Measurements from ENCODE around the genes STEAP3 and SCTR.

DNA sequence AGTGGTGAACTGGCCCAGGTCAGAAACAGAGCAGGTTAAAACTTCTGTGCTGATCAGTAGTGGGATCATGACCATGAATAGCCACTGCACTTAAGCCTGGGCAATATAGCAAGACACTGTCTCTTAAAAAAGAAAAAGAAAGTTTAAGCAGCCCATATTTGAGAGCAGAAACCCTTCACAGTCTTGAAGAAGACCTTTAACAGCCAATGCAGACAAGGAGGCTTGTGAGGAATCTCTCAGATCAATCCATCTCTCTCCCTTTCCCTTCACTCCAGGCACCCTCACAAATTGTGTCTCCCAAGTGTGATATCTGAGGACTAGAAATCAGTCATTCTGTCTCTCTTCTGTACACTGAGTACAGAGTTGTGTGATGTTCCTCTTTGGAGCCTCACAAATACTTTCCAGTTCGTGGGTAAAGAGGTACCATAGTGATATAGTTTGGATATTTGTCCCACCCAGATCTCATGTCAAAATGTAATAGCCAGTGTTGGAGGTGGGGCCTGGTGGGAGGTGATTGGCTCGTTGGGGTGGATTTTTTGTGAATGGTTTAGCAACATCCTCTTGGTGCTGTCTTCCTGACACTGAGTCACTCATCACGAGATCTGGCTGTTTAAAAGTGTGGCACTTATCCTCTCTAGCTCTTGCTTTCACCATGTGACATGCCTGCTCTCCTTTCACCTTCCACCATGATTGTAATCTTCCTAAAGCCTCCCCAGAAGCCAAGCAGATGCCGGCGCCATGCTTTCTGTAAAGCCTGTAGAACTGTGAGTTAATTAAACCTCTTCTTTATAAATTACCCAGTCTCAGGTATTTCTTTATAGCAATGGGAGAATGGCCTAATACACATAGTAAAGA, 2.9 kb upstream of the CCDC93 start:
- PRO-cap: no peak

- PRO-cap: no peak
Observed at GRCh38 chr2:118146193-118147075, 58.2 kb downstream of the INSIG2 start.

DNA sequence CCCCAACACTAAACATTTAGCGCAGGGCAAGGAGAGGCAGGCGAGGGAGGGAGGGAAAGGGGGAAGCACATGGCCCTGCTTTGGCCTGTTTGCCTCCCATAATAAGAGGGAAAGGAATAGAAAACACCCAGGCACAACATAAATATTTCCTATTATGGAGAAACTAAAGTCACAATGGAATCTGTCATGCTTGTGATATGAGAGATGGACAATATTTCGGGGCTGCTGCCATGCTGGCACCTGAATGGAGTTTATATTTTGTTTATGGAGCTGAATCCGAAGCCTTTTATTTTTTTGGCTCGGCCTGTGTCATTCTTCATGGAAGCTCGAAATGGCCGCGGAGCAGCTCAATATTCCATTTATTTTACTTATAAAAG, 221.2 kb downstream of the INSIG2 start:
- PRO-cap: no peak

GRCh38 chr2:118970577-118971326, 28.8 kb downstream of the MARCO start:
- PRO-cap: no peak

DNA sequence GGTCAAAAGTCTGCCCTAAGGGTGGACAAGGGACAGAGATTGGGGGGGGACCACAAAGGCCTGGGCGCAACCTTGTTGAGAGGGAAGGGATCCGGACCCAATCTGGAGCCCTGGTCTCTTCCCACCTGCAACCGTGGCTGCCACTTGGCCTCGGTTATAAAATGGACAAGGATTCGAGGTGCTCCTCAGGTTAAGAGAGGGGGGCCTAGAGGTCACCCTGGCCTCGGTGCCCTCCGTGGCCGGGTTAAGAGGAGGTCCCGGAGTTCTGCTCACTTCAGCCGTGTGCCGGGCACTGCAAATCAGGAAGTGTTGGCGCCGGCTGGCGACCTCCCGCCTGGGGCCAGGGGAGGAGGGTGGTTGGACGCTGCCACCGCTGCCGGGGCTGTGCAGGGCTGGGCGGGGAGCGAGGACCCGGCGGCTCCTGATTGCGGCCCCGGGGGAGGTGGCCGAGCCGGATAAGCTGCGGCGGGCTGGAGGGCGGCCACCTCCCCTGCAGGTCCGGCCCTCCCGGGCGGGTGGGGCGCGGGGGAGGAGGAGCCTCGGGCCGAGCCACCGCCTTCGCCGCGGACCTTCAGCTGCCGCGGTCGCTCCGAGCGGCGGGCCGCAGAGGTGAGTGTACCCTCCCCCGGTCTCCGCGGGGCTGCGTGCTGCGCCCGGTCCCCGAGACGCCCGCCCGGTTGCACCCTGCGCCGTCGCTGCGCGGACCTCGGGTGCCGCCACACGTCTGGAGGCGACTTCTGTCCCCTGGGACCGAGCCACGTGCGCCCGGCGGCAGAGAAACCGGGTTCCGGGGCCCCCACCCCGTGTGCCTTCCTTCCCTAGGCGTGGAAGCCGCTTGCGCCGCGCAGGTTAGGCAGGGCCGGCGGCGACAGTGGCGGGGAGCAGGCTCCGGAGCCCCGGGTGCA, at the start of gene STEAP3:
Gene STEAP3 (plus strand): TSS at position 555 of the 905 bp plus-strand sequence.
- PRO-cap: bidirectional peak, plus-strand start at position 563 of the sequence, minus-strand start at position 302 of the sequence

DNA sequence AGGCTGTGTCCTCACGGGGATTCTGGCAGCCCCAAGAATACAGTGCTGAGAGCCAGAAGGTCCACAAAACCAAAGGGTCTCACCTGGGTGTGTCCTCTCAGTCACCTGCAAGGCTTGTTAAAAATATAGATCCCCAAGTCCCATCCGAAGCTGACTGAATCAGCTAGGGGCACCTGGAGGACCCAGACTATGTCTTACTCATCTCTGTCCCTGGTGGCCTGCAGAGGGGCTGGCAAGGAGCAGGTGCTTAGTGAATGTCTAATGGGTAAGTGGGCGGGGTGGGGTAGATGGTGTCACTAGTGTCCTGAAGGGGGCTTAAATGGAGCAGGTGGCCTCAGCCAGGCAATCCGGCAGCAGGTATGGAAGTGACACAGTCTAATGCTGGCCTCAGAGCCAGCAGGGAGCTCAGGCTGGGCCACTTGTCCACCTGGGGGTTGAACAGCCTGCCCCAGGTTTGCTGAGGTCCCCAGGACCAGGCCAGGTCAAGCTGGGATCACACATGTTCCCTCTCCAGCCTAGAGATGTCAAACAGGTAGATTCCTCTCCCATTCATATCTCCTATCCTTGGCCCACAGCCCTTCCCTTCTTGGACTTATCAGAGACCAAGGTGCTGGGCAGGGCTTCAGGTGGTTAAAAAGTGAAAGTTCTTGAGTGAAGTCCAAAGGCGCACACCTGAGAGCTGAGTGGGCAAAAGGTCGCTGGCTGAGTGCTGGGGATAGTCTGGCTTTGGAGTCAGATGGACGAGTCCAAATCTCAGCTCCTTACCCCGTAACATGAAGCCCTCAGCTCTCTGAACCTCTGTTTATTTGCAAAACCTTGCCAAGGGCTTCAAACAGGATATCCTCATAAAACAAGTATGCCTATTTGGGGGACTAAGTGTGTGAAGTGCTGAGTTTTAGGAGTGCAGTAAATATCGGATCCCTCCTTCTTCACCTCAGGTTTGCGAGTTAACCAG, 1.7 kb downstream of the STEAP3 start:
- PRO-cap: no peak

DNA sequence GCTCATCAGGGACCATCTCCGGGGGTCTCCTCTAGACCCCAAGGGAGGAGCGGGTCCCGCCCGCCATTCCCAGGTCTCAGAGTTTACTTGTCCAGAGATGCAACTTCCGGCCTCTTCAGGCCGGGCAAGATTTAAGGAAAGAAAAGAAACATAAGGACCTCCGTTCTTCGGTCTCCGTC, 240 bp downstream of the C2orf76 start:
- PRO-cap: no peak

DNA sequence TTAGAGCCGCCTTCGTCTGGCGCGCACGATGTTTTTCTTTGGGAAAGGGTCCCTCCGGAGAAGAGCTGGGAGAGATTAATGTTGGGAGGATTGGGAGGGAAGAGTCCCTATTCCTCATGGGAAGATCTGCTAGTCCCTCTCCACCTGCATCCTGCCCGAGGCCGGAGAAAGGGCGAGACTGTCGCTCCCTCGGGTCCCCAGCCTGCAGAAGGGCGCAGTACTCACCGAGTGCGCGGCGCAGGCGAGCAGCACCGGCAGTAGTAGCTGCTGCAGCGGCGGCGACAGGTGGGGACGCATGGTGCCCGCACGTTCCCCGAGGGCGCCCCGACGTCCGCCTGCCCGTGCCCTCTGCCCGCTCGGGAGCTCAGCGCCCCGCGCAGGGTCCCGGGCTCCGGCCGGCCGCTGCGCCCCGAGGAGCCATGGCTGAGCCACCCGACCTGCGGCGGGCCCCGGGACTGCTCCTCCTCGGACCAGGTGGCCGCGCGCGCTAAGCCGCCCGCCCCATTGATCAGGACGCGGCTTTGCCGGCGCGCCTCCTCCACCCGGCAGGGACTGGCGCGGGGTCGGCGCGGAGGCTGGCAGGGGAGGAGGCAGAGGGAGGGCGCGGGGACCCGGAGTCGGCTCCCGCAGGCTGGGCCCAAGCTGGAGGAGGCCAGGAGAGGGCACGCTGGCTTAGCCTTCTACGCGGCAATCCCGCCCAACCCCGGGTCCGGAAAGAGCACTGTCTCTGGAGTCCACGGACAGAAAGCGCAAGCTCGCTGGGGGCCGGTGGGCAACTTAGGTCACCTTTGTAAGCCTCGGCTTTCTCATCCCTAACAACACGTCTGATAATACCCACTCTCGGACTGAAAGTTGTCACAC, at the start of gene SCTR:
Gene SCTR (minus strand): TSS at position 554 of the 861 bp plus-strand sequence.
- PRO-cap: no peak

DNA sequence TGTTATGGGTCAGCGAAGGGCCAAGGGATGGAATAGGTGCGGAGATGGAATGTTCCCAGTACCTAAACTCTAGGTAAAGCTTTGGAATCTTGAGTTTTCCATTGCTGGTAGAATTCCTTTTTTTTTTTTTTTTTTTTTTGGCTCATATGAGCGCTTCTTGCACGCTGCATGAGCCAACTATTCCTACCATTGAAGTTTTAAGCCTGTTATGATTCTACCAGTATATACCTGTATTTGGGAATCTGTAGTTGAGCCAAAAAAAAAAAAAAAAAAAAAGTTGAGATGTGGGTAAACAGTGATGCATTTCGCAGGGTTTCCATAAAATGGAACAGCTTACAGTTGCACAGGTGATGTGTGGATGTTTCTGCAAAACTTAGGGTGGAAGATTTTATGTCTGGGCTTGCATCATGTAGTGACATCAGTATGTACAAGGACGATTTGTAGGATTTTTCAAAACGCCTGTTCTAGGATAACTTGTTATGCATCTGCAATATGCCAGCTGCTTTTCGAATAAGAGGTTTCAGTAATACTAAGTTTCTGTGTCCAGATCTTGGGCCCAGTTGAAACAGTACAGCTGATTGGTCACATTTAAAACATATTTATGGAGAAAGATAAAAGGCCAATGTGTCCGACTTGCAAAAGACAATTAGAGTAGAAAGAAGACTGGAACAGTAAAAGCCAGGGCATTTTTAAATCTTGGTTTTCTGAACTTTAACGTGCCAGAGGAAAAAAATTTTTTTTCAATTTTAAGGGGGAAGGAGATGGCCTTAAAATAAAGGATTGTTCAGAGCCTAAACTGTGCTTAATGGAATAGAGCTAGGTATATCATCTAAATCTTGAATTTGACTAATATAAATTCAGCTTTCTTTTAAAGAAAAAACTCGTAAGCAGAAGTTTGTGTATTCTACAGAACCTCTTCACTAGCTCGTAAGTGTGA, 1.2 kb downstream of the PTPN4 start:
- PRO-cap: no peak

DNA sequence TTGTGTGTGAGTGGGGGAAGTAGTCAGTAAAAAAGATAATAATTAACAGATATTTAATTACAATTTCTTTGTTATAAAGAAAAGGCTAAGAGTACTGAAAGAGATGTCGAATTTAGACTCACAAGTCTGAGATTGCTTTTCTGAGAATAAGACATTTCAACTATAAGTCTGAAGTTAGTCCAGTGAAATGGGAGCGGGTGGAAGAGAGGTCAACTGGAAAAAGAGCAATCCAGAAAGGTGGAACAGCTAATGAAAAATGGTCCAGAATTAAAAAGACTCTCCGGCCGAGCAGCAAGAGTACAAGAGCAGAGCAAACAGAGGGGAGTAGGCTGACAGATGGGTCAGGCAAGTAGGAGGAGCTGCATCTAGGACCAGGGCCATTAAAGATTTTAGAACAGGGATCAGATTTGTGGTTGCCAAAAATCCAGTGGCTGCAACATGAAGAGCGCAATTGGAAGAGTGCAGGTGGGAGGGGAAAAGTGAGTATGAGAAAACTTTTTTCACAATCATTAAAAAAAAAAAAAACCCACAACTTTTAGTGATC, 1.7 kb downstream of the EPB41L5 start:
- PRO-cap: no peak

DNA sequence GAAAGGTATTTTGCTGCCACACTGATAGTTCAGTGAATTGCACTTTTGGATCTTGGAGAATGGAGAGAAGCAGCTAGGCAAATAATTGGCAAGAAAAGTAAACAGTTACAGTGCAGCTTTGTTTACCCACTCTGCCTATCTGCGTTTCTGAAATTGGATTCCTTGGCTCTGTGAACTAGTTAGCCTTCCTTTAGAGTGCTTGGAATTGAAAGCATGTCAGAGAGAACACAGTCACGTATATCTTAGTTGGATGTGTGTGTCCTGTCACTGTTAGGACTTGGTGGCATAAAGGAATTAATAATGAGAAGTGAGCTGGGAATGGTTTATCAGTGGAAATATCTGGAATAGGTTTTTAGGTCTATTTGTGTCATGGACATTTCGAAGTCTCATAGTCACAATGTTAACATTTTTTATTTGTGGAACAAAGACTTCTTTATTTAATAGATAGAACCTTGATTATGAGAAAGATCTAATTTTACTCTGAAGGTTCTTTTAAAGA, 54.4 kb downstream of the EPB41L5 start:
- PRO-cap: no peak

DNA sequence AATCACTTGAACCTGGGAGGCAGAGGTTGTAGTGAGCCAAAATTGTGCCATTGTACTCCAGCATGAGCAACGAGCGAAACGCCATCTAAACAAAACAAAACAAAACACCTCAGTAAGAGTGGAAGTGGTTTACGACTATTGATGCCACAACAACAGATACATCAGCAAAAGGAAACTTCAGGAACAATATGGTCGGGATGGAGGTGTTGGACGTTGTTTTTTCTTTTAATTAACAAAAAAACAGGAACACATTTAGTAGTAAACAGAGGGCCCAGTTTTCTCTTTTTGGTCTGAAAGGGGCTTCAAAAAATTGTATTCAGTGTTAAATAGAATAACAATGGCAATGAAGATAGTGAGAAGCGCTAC, 9.8 kb upstream of the TMEM185B start:
- PRO-cap: no peak

DNA sequence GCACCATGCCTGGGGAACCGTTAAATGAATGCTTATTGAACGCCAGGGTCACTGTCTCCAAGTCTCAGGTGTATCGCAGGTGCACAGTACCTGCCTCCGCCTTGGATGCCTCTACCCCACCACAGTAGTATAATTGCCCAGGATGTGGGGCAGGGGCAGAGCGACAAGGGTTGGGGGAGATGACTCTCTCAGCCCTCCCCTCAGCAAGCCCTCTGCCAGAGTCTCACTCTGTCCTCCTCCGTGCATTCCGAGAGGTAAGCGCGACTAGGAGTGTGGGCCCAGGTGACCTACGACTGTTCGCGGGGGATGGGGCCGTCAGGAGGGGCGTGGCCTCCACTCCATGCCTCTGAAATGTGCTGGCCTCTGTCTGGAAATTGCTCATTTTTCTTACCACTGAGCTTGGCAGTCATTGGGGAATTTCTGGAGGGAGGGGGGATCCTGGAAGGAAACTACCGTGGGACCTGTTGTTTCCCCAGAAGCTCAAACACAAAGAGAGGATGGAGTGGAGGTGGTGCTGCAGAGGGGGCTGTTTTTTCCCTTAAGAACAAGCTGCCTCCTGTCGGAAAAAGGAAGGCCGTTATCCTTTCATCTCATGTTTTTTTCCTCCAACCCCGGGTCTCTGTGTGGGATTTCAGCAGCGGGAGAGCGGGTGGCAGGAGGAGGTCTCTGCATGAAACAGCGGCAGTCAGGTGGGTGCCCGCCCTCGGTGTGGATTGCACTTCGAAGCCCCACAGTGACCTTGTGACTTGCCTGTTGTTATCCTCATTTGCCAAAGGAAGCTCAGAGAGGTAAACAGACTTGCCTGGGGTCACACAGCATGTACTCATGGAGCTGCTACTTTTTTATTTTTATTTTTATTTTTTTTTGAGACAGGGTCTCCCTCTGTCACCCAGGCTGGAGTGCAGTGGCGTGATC, 13.0 kb upstream of the RALB start:
- PRO-cap: no peak

GRCh38 chr2:120312707-120313564, 33.0 kb upstream of the INHBB start:
- PRO-cap: unidirectional peak, plus-strand start at chr2:120313438

DNA sequence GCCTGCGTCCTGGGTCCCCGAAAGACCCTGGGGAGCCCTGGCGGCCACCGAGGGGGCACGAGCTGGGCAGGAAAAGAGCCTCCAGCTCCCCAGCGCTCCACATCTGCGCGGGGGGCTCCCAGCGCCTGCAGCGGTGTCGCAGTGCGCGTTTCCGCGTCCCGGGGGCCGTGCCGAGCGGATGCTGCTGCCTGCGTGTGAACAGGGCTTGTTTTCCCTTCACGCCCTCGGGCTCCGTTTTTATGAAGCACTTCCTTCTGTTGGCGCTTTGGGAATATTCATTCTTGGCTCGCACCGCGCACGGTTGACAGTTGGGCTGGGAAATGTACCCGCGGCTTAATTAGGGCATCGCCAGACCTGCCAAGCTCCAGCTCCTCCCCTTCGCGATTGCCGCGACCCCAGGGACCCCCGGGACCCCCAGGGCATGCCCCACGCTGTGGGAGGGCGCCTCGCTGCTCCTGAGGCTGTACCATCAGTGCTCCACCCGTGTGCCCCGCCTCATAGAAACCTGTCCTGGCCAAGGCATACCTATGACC, 158.8 kb upstream of the GLI2 start:
- PRO-cap: no peak

DNA sequence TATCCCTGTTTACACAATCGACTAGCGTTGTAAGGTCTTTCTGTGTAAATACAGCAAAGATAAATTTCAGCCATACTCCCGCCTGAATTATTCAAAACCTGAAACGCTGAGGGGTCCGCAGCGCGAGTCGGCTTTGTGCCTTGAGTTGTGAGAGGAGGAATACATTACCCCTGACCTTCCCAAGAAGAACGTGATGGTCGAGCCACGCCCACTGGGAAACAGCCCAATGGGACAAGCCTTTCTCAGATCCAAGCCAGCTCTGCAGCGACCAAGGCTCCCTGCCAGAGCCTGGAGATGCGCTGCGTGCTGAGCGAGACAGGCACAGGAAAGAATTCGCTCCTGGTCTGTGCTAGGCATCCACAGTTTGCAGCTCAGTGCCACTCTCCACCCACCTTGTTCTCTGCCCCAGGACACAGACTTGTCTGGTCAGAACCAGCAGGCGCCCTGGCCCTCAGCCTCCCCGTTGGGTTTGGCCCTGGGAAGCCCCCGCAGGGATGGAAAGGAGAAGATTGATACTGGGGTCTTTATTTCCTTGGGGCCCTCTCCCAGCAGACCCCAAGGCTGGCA, 74.1 kb upstream of the GLI2 start:
- PRO-cap: no peak

DNA sequence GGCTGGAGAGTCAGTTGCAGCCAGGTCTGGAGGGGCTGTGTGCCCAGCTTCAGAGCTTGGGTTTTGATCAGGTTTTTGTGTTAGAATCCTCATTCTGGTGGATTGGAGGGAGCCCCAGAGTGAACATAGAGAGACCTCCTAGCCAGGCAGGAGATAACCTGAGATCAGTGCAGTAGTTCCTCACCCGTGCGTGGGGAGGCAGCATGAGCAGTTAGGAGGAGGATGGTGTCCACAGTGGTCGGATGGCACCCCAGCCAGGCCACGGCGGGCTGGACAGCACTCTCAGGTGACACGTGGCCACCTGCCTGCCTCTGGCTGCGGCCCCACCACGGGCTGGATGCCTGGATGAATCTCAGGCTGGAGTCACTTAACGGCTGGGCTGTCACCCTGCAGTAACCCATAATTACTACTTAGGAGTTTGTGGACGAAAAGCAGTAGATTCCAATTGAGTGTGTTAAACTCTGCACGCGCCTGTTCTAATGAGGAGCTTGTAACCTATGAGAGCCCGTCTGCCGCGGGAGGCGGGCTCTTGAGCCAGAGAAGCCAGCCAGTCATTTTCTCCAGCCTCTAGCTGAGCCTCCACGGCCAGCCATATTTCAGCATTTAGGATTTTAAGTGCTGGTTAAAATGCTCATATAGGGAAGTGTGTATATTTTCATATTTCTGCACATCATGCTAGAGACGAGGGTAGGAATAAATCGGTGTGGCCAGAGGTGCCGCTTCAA, 143.8 kb downstream of the GLI2 start:
- PRO-cap: no peak

DNA sequence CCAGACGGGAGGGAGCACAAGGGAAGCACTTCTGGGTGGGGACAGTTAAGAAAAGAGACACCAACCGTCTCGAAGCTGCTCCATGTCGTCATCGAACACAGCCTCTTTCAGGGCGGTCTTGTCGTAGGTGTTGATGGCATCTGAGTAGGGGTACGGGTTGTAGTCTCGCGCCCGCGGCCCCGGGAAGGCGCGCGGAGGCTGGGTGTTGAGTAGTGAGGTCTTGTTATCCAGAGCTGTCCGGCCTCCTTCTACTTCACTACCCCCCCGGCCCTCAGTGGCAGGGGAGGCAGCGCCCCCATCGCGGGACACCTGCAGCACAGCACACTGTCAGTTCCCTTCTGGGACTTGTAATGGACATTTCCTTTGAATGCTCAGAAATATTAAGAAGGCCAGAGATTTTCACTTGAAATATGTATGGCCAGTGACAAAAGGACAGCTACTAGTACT, 82.5 kb upstream of the TFCP2L1 start:
- PRO-cap: no peak

DNA sequence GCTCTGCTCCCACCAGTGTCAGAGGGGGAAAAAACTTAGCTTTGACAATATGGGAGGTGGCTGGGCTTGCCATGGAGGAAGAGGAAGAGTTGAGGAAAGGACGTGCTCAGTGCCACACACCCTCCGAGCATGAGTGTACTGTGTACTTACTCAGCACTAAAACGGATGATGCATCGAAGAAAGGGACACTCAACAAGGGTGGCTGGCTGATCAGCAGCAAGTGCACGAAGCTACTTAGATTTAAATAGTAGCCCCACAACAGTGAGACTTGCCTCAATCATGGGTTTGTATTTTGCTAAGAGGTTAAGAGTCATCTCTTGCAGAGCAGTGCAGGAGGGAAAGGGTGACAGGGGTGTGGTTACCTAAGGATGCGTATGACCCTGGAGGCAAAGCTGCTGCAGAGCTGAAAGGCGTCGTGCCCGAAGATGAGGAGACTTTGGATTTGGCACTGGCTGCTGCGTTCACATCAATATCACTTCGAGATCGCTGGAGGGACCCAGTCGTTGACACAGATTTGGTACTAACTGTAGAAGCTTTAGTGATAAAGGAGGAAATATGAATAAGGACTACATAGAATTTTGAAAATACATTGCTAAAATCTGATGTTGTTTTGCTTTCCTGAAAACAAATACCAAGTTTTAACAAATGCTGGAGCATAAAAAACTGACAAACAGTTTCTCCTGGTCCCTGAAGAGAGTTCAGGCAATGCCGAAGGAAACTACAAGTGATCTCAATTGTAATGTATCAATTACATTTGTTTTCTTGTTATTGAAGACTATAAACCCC, 162.2 kb upstream of the TFCP2L1 start:
- PRO-cap: no peak

DNA sequence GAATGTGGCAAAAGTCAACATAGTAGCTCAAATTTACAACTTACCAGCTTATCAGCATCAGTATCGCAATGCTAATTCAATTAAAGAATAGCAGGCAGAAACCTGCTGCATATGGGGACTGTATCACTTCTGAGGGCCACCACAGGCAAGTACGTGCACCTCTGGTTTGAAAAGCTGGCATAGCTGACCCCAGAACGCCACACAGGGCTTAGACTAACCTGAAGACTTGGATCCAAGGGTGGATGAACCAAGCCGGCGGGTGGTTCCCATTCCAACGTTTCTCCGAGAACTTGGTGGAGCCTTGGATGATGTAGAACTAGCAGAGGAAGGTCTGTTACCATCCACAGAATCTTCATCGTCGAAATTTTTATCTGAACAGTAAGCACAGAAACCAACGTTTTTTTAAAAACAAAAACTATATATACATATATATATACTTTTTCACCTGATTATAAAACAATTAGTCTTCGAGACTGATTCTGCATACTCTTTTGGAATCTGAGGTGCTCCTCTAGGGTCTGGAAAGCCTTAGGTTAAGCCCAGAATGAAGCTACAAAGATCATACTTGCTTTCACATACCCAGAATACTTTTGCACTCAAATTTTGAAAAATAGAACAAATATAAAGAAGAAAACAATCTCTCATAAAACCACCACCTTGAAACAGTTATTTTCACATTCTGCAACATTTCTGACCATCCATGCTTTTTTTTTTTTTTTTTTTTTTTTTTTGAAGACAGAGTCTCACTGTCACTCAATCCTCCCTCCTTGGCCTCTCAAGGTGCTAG, 179.5 kb downstream of the CLASP1 start:
- PRO-cap: no peak